Fibroblast of the aortic adventitia (primary cell): ENCODE measurements around the genes CTXN2 and SECISBP2L.

DNA sequence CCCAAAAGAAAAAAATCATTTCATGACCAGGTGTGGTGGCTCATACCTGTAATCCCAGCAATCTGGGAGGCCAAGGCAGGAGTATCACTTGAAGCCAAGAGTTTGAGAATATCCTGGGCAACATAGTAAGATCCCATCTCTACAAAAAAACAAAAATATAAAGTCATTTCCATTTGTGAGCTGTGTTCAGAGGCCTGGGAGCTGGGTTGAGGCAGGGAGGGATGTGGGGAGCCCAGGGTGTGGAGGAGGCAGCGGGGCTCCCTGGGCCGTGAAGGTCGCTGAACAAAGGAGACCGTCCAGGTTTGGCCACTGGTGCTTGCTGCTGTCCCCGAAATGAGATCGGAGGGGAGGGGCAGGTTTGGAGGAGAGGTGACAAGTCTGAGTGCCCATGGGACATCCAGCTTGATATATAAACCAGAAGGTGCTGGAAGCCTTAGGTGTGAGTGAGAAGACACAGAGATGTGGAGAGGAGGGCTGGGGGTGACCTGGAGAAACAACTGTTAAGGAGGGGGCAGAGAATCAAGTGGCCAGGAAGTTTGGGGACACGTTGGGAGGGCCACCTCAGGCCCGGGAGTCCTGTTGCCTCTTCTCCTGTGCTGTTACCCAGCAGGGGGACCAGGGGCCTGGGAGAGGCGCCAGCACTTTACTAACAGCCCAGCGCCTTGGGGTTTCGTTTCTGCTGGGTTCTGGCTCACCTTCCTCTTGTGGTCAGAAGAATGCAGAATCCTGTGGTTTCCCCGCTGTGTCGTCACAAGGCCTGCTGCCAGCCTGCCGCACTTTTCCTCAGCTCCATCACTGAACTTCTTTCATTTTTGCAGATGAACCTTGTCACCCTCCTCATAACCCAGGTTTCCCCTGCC lies 24.1 kb downstream of the C15orf48 start:
- CAGE, long polyA plus RNA, result no peak

DNA sequence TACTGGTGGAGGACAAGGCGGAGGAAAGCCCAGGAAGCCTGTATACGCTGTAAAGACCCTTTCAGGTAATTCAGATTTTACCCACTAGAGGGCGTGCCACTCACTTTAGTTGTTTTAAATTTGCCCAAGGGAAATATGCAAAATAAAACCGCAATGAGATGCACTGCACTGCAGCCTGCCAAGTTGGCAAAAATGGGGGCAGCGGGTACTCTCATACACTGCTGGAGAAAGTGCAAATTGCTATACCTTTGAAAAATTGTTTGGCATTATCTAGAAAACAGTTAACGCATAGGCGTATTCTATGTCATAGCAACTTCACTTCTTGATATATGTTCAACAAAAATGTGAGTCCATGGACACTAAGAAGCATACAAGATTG lies 27.6 kb downstream of the C15orf48 start:
- CAGE, long polyA plus RNA, result no peak

GRCh38 chr15:45521859-45522713 lies 469 bp downstream of the SLC30A4 start:
- CAGE, long polyA plus RNA, result no peak

- CAGE, long polyA plus RNA, result no peak
These were observed 13.8 kb downstream of the SQOR start for GRCh38 chr15:45648440-45649286.

DNA sequence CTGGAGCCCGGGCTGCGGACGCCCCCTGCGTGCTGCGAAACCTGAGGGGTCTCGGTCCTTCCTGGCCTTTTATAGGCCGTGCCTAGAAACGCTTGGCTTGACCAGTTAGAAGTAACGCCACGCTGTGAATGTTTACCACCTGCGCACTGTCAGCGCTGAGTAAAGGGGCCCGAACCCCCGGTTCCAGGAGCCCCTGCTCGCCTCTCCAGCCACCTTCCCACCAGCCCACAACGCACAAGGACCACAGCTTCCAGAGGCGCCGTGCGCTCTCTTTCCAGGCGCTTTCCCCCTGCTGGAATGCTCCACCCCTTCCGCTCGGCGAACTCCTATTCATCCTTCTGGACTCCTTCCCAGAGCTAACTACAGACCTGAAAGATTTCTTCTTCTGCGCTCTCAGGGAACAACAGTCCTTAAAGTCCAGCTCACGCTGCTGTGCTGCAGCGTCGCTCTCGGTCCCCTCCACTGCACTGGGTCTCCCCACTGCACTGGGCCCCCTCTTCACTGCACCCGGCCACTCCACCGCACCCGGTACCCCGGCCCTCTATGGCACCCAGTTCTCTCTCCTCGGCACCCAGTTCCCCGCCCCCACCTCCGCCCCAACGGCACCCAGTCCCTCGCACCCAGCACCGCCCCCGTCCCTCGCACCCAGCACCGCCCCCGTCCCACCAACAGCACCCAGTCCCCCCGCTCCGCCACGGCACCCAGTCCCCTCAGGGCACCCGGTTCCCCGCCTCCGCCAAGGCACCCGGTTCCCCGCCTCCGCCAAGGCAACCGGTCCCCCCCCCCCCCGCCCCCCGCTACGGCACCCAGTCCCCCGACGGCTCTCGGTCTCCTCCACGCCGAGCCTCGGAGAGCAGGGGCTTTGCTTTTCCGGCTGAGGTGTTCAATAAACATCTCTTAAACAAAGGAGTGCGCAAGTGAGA lies 69.8 kb downstream of the SQOR start:
- CAGE, long polyA plus RNA, result no peak

- CAGE, long polyA plus RNA, result no peak
These were observed 837.8 kb downstream of the SQOR start for GRCh38 chr15:46472606-46473018.

- CAGE, long polyA plus RNA, result no peak
These were observed 532.3 kb upstream of the SEMA6D start for GRCh38 chr15:47184964-47185396.

GRCh38 chr15:47293571-47294360 lies 423.5 kb upstream of the SEMA6D start:
- CAGE, long polyA plus RNA, result no peak

DNA sequence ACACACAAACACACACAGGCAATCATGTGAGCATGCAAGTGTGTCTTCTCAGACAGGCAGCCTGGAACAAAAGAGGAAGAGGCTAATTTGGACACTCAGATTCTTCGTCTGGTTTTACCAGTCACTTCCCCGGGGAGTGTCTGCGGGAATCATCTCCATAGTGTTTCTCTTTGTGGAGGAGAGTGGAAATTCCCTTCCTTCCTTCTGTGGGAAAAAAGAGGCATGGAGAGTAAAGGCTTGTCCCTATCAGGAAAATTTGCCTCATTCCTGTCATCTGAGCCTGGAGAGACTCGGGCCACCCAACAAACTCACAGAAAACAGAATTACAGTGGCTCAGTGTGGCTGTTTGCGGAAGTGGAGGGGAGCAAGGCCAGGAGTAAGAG lies 212.6 kb upstream of the SEMA6D start:
- CAGE, long polyA plus RNA, result no peak

DNA sequence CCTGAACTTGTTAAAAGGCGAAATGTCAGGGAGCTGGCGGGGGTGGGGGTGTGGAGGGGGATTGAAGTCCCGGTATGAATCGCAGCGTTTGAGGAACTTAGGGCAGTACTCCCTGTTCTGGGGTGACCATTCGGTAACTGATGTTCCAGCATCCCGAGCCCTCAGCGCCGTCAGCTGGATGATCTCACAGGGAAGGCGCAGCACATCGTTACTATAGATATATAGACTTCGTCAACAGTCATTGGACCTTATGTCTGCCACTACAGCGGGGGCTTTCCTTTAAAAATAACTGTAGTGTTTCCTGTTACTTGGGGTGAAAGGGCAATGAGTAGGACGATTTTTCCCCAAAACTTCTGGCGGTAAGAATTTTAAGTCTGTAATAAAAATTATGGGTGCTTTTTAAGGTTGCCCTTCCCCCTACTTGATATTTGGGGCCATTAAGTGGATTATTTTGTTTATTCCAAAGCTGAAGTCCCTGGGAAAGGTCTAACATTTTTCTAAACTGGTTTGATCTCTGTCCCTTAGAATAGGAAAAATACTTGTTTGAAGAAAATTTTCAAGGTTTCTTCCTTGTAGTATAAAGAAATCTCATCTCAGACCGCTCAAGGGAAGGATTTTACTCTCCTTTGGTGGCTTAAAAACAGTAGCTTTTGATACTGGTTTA lies 1.9 kb downstream of the SEMA6D start:
- CAGE, long polyA plus RNA, result no peak

DNA sequence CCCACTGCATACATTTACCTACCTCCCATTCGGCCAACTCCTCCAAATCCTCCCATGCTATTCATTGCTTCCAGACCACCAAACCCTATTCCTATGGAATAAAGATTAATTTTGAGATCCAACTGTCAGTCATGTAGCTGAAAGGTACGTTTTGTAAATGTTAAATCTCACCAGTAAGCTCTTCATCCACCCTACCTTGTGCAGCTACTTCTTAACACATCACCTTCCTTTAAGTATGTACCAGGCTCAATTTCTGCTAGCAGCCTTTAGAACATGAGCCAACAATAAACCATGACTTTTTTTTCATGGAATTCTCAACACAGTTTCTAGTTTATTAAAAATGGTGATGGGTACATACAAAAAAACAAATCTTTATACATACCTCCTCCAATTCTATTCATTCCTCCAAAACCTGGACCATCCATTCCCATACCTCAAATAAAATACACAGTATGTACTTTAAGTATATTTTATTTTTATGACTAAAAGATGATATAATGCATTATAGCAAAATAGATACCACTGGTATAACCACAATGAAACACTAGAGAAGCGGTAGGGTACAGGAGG lies 26.2 kb downstream of the MYEF2 start:
- CAGE, long polyA plus RNA, result no peak

DNA sequence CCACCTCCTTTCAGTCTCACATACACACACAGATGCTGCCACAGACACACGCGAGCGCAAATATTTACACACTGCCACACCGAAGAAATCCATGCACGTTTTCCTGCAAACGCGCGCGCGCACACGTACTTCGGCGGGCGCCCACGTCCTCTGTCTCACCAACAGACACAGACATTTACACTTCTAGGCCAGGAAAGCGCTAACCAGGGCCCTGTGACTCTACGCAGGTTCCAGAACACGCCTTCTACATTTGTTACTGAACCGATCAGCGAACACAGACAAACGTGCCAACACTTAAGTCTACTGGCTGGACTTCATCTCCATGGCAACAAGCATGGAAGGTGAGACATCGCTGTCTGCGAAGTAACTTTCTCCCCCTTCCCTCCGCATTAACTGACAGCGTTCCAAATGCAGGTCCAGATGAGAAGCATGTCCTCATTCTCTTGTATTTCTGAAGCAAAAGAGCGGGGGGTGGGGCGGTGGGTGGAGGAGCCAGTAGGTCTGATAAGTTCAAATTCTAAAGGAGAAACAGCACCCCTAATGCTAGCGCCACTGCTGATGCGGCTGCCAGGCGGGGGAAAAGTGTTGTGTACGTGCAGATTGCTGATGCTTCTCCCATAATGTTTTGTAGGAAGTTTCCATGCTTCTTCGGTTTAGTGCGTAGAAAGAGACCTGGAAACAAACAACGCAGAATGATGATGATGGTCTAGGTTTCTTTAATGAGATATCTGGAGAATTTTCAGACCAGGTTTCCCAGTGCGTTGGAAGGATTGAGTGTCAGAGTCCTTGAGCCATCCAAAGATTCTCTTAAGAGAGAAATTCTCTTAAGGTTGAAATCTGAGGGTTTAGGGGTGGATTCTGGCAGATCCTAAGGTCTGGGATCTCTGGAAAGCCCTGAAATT lies at the start of gene CTXN2:
CTXN2 (plus strand) TSS at position 153 of the 902 bp plus-strand sequence.
- CAGE, long polyA plus RNA, result no peak

- CAGE, long polyA plus RNA, result no peak
These were observed 84.2 kb downstream of the DUT start for GRCh38 chr15:48415251-48415971.

DNA sequence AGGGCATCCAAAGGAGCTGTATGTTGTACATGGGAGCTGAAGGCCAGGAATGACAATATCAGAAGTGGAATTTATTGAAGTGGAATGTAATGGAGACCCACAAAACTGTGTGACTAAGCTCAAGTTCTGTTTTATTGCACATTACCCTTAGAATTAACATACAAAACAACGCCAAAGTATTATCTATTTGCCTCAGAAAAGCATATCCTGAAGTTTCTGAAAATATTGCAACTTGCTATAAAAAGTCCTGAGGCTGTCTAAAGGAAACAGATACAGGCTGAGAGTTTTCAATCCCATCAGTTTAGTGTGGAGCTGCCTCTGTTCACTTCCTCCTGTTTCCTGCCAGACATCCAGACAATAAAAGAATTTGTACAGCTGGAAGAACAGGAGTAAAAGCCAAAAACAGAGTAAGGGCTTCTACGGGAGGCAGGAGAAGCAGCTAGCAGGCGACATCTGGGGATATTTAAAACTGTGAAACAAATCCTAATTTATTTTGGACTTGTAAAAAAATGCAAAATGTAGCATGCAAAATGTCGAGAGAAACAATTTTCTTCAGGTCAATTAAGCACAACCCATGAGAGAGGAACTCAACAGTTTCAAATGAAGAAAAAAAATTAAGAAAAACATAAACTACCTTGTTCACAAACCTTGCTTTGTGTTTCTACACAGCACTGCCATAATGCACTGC lies 108.7 kb downstream of the FBN1 start:
- CAGE, long polyA plus RNA, result no peak

GRCh38 chr15:49045544-49046875 lies at the start of gene SECISBP2L:
Gene SECISBP2L (minus strand): TSS chr15:49046446.
- CAGE, long polyA plus RNA, result no peak

- CAGE, long polyA plus RNA, result no peak
These were observed 91.0 kb upstream of the FGF7 start for GRCh38 chr15:49331767-49332634.

DNA sequence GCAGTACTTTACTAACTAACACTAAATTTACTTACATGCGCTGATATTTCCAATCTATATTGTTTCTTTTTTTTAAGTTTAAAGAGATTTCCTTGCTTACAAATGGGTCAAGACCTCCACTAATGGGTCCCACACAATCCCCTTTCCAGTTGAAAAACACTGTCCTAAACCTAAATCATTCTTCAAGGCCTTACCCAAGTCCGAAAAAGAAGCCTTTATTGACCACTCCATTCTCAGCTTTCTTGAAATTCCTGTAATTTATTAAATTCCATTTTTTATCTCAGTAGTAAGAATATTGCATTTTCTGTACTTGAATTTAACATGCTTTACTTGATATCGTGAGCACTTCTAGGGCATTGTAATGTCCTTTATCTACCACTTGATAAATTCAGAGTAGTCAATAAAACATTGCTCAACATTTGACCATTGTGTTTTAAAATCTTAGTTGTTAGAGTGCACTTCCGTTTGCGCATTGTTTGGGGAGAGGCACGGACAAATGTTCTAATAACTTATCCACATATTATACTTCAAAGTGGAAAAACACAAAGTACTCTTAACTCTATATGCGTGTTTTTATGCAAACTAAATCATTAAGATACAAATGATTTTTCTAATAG lies 570 bp downstream of the FAM227B start:
- CAGE, long polyA plus RNA, result no peak

DNA sequence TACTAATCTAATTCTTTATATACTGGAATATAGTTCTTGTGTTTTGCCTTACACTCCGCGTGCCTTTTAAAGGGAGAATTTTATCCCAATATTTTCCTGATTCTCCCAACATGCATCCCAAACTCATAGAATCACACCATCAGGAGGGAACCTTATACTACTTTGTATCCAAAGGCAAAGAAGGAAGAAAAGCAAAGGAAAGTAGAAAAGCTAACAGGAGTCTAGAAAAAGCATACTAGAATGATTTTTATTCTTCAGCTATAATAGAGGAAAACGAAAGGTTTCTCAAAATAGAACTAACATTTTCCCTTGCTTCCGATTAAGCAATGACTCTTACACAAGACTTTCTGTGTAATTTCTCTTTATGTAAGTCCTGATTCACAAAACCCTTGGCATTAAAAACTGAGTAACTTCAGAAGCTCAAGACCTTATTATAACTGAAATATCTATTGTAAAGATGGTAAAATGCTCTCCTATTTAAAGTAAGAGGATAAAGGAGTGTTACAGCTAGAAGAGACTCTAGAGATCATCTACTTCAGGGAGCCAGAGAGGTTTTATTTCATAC lies 97.3 kb downstream of the DTWD1 start:
- CAGE, long polyA plus RNA, result no peak

DNA sequence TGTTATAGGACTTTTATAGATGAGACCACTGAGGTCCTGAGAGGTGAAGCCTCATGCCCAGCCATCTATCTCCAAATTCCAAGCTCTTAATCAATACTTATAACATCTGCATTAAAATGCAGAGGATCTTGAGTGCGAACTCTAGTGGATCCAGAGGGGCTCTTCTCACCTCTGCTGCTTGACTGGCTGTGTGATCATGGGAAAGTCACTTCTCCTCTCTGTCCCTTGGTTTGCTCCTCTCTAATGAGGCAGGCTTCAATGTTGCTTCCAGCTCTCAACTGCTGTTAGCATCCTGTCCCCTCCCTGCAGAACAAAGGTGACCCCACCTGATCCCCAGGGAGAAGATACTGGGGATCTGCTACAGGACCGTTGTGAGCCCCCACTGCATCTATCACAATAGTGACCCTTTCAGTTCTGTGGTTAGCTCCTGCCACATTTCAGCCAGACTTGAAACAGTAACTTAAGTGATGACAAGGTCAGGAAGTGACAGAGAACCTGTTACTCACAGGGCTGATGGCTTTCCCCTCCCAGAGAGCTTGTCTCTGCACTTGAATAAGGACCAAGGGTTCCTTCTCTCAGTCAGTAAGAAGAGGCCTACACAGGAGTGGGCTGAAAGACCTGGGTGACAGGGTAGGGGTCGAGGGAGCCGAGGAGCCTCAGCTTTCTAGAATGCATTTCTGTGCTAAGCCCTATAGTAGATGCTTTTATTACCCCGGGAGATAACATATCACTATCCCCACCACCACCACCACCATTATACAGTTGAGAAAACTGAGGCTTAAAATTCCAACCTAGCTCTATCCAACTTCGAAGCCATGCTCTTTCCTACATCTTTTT lies 1.4 kb downstream of the SLC27A2 start:
- CAGE, long polyA plus RNA, result no peak

GRCh38 chr15:50184895-50185408 lies 3.0 kb downstream of the SLC27A2 start:
- CAGE, long polyA plus RNA, result no peak